ENCODE measurements around the gene FAM178B.

GRCh38 chr2:96131267-96131940, 6.9 kb downstream of the ASTL start:
- PRO-cap: no peak

- PRO-cap: no peak
Measured at GRCh38 chr2:96184094-96184878, 24.3 kb downstream of the STARD7 start.

GRCh38 chr2:96207316-96207733, 1.3 kb downstream of the STARD7 start:
- PRO-cap: no peak

- PRO-cap: no peak
Measured at GRCh38 chr2:96250780-96251313, 14.9 kb downstream of the TMEM127 start.

DNA sequence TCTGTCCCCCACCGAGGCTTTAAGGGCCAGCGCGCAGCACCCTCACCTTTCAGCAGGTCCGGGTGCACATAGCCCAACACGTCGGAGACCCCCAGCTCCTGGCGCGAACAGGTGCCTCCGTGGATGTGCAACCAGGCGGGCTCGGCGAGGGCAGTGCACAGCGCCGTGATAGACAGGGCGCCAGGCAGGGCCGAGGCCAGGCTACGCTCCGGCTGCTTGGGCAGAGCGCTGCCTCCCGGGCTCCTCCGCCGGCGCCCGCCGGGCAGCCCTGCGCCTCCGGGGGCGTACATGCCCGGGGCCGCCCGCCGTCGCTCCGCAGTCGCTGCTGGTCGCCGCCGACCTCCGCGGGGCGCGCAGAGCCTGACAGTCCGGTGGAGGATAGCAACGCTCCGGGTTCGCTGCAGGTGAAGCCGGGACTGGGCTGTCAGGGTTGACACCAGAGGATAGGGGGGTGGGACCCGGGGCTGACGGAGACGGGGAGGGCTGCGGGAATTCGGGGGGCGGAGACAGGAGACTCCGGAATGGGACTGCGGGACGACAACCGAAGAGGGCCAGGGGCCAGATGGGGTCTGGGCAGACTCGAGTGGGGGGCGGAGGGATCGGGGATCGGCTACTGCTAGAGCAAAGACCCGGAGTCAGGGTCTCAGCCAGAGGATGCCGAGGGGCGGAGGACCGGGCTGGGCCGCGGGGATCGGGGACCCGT, 554 bp downstream of the TMEM127 start:
- PRO-cap: bidirectional peak, plus-strand start at position 509 of the sequence, minus-strand start at position 418 of the sequence

- PRO-cap: no peak
Measured at GRCh38 chr2:96761656-96762332, 1.1 kb downstream of the CNNM4 start.

DNA sequence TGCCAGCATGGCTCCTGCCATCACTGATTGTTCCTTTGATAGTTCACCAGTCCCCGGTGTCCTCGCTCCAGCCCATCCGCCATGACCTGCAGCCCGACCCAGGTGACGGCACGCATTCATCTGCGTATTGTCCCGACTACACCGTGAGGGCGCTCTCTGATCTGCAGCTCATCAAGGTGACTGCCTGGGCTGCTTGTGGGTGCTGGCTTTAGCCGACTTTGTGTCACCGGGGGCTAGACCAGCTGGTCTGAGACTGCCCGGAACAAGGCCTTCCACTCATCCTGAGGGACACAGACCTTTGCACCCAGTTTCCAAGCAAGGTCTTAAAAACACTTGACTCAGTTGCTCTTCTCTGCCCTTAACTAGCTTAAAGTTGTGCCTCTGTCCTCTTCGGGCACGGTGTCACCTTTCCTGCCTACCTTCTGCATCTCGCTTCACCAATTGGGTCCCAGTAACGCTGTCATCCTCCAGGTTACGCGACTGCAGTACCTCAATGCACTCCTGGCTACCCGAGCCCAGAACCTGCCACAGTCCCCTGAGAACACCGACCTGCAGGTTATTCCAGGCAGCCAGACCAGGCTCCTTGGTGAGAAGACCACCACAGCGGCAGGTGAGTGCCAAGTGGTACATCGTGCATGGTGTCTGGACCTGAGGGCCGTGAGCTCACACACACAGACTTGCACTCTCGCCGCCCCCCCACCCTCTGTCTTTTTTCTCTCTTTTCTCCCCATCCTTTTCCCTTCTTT, 12.6 kb downstream of the CNNM3 start:
- PRO-cap: no peak

- PRO-cap: no peak
Measured at GRCh38 chr2:96866201-96867459, 3.2 kb downstream of the SEMA4C start.

DNA sequence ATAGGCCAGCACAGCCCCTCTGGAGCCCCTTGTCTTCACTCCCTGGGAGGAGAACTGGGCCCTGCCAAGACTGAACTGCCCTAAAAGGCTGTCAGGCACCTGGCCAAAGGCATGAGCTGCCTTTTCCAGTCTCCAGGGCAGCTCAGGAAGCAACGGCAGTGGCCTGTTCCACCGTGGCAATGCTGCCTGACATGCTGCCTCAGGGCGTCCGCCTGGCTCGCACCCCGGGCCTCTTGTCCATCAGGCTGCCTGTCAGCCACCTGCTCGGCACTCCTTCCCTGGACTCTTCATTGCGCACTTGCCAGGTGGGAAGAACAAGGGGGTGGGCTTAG, 37.9 kb upstream of the SEMA4C start:
- PRO-cap: no peak

DNA sequence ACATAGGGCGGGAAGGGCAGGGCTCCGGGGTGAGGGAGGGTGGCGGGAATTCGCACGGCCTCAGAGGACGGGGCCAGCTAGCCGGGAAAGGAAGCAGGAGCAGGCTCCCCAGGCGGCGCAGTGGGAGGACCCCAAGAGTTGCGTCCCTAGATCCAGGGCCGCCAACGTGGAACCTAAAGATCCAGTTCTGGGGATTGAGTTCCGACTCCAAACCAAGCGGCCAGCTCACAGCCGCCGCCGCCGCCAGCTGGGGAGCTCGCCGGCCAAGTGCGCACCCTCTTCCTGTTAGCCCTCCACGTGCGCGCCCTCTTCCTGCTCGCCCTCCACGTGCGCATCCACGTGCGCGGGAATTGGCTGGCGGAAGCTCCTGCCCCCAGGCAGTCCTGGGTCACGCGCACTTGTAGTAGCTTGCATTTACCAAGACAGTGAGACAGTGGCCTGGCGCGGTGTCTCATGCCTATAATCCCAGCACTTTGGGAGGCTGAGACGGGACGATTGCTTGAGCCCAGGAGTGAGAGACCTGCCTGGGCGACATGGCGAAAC, at the start of gene FAM178B:
Gene FAM178B (minus strand): TSS at position 271 of the 543 bp plus-strand sequence.
- PRO-cap: no peak

- PRO-cap: unidirectional peak, plus-strand start at chr2:97046121
Measured at GRCh38 chr2:97045925-97046370, 48.7 kb downstream of the FAHD2B start.

- PRO-cap: no peak
Measured at GRCh38 chr2:97048394-97049103, 46.1 kb downstream of the FAHD2B start.

DNA sequence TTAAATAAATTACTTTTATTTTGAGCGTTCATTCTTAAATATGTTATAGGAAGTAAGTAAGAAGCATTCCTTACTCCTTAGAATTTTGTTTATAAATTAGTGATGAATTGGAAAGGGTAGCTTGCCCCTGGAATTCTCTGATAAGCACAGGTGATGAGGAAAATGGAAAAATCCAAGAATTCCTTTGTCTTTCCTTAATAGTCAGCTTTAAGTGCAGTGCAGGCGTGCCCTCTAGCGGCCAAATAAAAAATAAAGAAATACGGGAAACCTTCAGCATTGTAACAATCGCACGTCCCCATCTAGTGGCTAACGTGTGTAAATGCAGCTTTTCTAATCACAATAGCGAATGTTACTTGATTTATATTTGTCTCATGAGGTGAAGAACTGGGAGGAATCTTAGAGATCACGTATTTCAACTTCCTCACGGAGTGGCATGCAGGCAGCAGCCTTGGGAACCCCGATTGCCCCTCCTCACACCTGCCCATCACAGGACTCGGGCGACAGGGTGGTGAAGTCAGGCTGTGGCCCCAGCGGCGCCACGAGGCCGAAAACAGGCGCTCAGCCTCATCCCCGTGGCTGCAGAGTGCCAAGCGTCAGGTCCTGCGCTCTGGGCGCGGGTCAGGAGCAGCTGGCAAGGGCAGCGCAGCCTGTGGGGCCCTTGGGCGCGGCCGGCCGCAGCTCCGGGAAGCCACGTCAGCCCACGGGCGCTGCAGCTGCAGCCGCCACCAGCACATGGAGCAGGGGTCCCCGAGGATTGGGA, 571 bp upstream of the ANKRD36 start:
- PRO-cap: no peak

DNA sequence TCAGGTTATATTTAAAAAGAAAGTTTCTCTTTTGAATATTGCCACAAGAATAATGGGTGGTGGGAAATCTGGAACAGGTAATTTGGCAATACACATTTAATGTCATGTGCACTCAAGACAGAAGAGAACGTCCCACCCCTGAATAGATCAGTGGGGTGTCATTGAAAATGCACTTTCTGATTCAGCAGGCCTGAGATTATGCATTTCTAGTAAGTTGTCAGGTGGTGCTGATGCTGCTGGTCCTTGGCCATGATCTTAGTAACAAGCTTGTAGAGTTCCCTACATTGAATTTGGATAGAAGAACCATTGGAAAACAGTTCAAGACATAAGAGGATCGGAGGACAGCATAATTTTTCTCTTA, 70.6 kb downstream of the ANKRD36 start:
- PRO-cap: no peak

- PRO-cap: no peak
Measured at GRCh38 chr2:97202027-97202744, 89.2 kb downstream of the ANKRD36 start.

DNA sequence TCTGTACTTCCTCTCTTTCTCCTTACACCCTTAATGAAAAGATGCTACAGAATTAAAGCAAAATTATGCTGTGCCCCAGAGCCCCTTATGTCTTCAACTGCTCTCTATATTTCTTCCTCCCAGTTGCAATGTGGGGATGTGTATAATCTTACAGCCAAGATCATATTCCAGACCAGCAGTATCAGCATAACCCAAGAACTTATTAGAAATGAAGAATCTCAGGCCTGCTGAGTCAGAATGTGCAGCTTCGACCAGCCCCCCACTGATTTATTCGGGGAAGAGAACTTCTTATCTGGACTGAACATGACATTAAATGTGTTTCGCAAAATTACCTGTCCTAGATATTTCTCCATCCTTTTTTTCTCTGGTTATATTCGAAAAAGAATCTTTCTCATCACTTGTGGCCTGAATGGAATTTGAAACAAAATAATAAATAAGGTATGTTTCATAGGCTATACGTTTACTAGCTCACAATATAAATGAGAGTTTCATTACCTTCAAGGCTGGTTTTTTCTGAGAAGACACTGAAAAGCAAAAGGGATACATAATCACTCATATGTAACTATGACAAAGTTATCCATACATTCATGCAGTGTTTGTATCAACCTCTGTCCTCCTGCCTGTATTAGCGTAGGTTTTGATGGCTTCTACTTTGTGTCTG, 38.6 kb downstream of the ANKRD36B start:
- PRO-cap: no peak

GRCh38 chr2:97727926-97728766, 14.8 kb downstream of the ZAP70 start:
- PRO-cap: no peak

DNA sequence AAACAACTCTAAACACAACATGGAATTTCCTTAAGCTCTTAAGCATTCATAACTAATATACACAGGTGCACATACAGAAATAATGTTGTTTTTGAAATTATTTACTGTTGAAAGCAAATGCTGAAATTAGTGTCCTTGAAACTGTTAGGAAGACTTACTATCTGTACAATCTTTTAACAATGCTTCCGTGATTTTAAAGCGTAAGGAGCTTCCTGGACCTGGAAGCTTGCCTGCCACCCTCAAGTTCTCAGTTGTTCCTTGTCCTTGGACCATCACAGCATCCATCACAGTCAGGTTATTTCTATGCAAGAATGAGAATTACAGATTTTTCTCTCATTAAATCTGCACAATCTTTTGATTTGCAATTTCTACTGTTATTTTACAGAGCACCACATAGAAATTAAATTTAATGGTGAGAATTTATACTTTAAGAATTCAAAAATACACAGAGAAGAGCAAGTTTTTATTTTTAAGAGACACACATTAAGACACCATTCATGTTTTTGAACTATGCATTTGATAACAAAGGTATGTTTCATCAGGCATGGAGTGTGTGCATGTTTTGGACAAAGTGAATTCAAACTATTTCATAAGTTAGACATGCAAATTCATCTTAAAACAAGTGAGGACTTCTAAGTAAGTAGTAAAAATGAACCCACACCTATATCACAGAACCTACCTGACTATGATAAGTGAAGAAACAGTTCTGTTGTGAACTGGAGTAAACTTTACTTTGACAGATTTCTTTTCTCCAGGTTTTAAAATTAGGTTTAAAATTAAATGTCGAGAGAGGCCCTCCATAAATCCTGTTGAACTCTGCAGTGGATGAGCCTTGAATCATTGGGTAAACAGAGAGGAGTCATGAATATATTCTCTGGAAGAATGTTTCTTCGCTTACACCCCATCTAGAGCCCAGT, 83.6 kb downstream of the ZAP70 start:
- PRO-cap: no peak

GRCh38 chr2:97813435-97814084, 100.2 kb downstream of the ZAP70 start:
- PRO-cap: no peak

- PRO-cap: no peak
Measured at GRCh38 chr2:97831236-97831938, 118.0 kb downstream of the ZAP70 start.